Subcutaneous adipose tissue (tissue), 3 donors: Measurements from ENCODE around the gene PIEZO1.

GRCh38 chr16:88455891-88456790 lies 3.1 kb downstream of the ZFPM1 start:
- PRO-cap: unidirectional peak, minus-strand start at chr16:88456117
- RAMPAGE, long total RNA, 3 experiments: no peak in any of the 3 experiments

GRCh38 chr16:88479761-88480778 lies 27.0 kb downstream of the ZFPM1 start:
- PRO-cap: no peak
- RAMPAGE, long total RNA, 3 experiments: no peak in any of the 3 experiments

GRCh38 chr16:88531747-88532348 lies 38.4 kb upstream of the ZC3H18 start:
- PRO-cap: no peak
- RAMPAGE, long total RNA, 3 experiments: no peak in any of the 3 experiments

GRCh38 chr16:88658589-88659368 lies 4.1 kb downstream of the MVD start:
- PRO-cap: no peak
- RAMPAGE, long total RNA, 3 experiments: no peak in any of the 3 experiments

GRCh38 chr16:88700804-88701481 lies 5.3 kb downstream of the RNF166 start:
- PRO-cap: no peak
- RAMPAGE, long total RNA, 3 experiments: no peak in any of the 3 experiments

DNA sequence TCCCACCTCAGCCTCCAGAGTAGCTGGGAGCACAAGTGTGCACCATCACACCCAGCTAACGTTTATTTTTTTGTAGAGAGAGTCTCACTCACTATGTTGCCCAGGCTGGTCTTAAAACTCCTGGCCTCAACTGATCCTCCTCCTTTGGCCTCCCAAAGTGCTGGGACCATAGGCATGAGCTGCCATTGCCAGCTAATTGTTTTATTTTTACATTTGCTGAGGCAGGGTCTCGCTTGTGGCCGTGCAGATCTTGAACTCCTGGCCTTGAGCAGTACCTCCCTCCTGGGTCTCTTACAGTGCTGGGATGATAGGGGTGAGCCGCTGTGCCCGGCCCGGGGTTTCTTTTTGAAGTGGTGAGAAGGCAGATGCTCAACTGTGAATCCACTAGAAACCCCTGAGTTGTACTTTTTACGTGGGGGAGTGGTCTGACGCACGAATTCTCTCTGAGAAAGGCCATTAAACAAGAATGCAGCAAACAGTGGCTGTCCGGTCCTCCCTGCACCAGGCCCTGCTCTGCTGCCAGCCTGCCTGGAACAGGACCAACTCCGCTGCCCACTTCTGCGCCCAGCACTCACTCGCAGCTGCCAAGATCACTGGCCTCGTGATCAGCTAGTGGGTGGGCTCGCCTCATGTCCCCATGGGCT lies 12.6 kb downstream of the CTU2 start:
- PRO-cap: no peak
- RAMPAGE, long total RNA, 3 experiments: no peak in any of the 3 experiments

DNA sequence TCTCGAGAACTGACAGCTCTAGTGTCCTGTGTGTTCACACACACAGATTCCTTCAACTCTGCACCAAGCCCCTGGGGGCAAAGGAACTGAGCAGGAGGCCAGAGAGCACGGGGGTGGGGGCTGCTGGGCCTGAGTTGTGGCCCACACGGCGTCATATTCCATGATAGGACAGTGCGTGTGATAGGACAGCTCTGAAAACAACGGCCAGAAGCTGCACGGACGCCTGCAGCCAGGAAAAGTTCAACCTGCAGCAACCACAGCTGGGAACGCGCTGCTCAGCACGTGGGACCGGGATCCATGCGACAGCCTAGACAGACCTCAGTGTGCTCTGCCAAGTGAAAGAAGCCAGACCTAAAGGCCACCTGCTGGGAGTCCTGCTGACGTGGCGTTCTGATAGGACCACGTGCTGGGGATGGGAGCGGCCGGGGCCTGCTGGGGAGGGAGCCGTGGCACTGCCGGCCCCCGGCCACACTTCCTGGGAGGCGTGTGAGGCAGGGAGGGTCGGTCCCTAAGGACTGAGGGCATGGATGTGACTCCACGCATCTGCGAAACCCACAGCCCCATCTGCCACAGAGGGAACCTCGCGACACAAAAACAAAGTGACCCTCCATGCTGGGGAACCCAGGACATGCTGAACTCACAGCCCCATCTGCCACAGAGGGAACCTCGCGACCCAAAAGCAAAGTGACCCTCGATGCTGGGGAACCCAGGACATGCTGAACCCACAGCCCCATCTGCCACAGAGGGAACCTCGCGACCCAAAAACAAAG lies 21.7 kb downstream of the CTU2 start:
- PRO-cap: no peak
- RAMPAGE, long total RNA, 3 experiments: no peak in any of the 3 experiments

GRCh38 chr16:88763465-88764184 lies 21.4 kb downstream of the PIEZO1 start:
- PRO-cap: no peak
- RAMPAGE, long total RNA, 3 experiments: no peak in any of the 3 experiments

GRCh38 chr16:88777984-88778821 lies 6.8 kb downstream of the PIEZO1 start:
- PRO-cap: no peak
- RAMPAGE, long total RNA, 3 experiments: no peak in any of the 3 experiments

GRCh38 chr16:88785050-88785503 lies at the start of gene PIEZO1:
TSS of gene PIEZO1 (minus strand) at chr16:88785220.
- PRO-cap: unidirectional peak, minus-strand start at chr16:88785220
- RAMPAGE, long total RNA, 3 experiments: no peak in any of the 3 experiments

- PRO-cap: no peak
- RAMPAGE, long total RNA, 3 experiments: no peak in any of the 3 experiments
Observed at GRCh38 chr16:88793299-88794062, 8.5 kb upstream of the PIEZO1 start.

GRCh38 chr16:88799033-88799561 lies 4.5 kb upstream of the CDT1 start:
- PRO-cap: no peak
- RAMPAGE, long total RNA, 3 experiments: no peak in any of the 3 experiments

GRCh38 chr16:88880615-88881123 lies 14.2 kb upstream of the PABPN1L start:
- PRO-cap: no peak
- RAMPAGE, long total RNA, 3 experiments: no peak in any of the 3 experiments

- PRO-cap: no peak
- RAMPAGE, long total RNA, 3 experiments: no peak in any of the 3 experiments
Observed at GRCh38 chr16:88887018-88888223, 21.0 kb upstream of the PABPN1L start.

- PRO-cap: unidirectional peak, plus-strand start at chr16:88904921; unidirectional peak, plus-strand start at chr16:88904941
- RAMPAGE, long total RNA, 3 experiments: no peak in any of the 3 experiments
Observed at GRCh38 chr16:88904476-88905519, 38.3 kb upstream of the PABPN1L start.

DNA sequence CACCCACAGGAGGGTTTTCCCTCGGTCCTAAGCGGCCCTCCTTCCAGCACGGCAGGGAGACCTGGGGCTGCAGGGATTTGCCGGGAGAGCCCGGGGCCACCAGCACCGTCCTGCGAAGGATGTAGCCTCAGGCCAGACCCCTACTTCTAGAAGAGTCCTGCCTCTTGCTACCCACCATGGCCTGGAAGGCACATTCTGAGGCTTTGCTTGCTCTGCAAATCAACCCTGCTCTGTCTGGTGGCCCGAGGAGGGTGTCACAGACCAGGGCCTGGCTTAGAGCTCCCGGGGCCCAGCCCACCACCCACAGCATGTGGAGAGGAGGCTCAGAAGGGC lies 28.9 kb upstream of the ACSF3 start:
- PRO-cap: no peak
- RAMPAGE, long total RNA, 3 experiments: no peak in any of the 3 experiments

DNA sequence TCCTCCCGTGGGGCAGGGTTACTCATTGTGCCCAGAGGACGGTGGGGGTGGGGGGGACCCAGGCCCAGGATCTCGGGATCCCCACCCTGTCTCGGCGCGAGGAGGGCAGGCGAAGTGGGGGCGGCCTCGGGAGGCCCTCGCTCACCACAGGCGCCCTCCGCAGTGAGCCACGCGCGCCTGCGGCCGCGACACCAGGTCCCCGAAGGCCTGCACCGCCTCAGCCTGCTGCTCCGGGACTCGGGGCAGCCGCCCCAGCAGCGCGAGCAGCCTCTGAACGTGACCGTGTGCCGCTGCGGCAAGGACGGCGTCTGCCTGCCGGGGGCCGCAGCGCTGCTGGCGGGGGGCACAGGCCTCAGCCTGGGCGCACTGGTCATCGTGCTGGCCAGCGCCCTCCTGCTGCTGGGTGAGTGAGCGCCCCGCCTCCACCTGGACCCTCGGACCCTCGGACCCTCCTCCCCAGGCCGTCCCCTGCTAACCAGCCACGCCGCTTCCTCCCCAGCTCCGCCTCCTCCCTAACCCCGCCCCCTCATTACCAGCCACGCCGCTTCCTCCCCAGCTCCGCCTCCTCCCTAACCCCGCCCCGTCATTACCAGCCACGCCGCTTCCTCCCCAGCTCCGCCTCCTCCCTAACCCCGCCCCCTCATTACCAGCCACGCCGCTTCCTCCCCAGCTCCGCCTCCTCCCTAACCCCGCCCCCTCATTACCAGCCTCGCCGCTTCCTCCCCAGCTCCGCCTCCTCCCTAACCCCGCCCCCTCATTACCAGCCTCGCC lies 8.1 kb downstream of the SLC22A31 start:
- PRO-cap: no peak
- RAMPAGE, long total RNA, 3 experiments: no peak in any of the 3 experiments

- PRO-cap: no peak
- RAMPAGE, long total RNA, 3 experiments: no peak in any of the 3 experiments
Observed at GRCh38 chr16:89274808-89275973, 57.7 kb downstream of the ZNF778 start.

DNA sequence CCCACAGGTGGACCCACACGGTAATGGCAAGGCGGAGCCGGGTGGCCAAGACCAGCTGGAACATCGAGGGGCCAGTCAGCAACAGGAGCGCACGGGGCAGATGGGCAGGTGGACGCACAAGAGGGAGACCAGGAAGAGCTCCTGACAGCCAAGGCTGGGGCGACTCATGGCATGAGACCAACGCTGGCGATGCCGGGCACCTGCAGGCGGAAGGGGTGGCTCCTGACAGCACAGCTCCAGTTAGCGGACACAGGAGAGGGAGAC lies 58.5 kb downstream of the ZNF778 start:
- PRO-cap: no peak
- RAMPAGE, long total RNA, 3 experiments: no peak in any of the 3 experiments

GRCh38 chr16:89364373-89365077 lies 125.8 kb downstream of the ANKRD11 start:
- PRO-cap: no peak
- RAMPAGE, long total RNA, 3 experiments: no peak in any of the 3 experiments